Progenitor cell of endocrine pancreas (in vitro differentiated cells): Measurements from ENCODE around the genes KRTAP5-10 and KRTAP5-11.

GRCh38 chr11:70088755-70089099, 10.6 kb downstream of the ANO1 start:
- PRO-cap: no peak

GRCh38 chr11:70106069-70106881, 28.2 kb downstream of the ANO1 start:
- PRO-cap: no peak

DNA sequence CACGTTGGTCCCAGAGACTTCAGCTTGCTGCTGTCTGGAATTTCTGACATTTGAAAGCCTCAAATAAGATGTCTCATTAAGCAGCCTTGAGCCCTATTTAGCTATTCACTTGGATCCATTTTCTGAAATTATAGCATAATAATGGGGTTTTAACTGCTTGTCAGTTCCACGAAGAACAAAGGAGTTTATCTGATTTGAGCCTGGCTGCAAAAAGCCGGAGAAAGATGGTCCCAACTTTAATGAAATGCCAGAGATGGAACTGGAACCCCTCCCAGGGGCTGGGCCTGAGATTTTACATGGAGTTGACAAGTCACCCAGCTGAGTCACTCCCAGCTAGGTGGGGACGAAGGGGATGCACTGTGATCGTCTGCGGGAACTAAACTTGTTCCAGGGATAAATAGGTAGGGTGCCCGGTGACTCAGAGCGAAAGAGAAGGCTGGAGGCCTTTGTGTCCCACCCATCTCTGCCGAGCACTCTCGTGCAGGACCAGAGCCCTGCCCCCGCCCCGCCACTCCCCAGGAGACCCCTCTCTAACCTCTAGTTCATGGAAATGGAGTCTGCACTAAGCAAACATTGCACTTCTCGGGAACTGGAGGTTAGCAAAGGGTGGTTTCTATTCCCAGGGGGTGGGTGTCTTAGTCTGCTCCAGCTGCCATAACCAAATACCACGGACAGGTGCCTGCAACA, 60.9 kb upstream of the FADD start:
- PRO-cap: no peak

DNA sequence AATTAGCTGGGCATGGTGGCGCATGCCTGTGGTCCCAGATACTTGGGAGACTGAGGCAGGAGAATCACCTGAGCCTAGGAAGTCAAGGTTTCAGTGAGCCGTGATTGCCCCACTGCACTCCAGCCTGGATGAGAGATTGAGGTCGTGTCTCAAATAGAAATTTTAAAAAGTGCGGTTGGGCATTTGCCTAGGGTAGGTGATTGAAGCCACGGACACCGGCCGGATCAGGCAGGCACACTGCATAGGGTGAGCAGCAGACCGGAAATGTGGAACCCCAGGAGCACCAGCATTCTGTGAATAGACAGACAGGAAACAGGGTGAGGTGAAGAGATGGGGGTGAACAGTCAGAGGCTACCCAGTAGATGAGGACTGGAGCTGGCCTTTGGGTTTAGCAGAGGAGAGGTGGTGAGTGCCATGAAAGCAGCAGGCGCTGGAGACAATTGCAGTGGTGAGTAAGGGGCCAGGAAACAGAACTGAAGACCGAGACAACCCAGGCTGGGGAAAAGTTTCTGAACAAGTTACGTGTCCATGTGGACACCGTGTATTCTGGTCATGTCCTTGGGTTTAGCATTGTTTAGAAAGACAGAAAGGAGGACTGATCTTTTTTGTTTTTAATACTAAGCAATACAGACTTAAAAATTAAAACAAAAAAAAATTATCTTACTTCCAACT, 43.5 kb downstream of the PPFIA1 start:
- PRO-cap: no peak

DNA sequence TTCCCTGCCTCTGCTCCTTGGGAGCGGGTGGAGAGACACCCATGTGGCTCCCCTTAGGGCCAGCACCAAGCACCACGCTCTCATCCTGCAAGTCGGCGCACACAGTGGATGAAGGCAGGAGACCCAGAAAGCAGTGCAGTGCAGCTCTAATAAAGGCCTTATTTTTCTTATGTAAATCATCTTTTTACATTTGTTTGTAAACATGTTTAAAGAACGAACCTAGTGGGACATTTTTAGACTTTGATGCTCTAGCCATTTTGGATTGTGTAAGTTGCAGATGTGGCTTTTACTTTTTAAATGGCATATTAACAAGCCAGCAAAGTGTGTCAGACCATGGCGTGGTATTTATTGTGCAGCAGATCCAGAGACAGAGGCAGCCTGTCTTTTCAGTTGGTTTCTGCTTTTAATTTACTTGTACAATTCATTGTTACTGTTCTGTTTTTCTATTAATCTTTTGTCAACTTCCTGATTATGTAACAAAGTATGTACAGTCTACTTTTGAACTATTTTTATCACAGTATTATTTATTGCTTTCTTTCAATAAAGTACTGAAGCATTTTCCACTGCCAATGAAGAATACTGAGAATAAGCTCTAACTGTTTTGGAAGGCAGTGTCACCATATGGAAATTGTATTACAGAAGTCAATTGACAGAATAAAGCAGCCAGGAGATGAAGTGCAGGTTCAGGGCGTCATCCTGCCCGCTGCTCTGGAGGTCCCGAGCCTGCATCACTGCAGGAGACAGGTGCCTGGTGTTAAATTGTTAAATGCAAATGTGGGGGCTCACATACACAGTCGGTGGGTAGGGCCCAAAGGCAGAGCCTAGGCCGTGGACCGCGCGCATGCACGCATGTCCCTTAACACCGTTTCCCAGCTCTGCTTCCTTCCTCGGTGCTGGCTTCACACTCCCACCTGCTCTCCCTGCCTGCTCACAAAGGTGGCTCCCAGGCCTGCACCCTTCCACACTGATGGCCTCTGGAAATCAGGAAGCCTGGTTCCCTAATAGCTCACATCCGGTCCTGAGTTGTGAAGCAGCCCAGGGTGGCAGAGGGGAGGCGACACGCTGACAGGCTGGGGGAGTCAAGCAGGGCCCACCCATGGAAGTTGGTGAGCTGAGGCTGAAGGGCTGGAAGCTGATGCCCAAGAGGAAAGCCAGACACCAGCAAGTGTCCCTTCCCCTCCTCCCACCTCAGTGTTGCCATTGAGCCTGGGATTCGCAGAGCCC, 14.1 kb upstream of the CTTN start:
- PRO-cap: no peak

- PRO-cap: no peak
Observed at GRCh38 chr11:70399205-70400302, 1.2 kb downstream of the CTTN start.

DNA sequence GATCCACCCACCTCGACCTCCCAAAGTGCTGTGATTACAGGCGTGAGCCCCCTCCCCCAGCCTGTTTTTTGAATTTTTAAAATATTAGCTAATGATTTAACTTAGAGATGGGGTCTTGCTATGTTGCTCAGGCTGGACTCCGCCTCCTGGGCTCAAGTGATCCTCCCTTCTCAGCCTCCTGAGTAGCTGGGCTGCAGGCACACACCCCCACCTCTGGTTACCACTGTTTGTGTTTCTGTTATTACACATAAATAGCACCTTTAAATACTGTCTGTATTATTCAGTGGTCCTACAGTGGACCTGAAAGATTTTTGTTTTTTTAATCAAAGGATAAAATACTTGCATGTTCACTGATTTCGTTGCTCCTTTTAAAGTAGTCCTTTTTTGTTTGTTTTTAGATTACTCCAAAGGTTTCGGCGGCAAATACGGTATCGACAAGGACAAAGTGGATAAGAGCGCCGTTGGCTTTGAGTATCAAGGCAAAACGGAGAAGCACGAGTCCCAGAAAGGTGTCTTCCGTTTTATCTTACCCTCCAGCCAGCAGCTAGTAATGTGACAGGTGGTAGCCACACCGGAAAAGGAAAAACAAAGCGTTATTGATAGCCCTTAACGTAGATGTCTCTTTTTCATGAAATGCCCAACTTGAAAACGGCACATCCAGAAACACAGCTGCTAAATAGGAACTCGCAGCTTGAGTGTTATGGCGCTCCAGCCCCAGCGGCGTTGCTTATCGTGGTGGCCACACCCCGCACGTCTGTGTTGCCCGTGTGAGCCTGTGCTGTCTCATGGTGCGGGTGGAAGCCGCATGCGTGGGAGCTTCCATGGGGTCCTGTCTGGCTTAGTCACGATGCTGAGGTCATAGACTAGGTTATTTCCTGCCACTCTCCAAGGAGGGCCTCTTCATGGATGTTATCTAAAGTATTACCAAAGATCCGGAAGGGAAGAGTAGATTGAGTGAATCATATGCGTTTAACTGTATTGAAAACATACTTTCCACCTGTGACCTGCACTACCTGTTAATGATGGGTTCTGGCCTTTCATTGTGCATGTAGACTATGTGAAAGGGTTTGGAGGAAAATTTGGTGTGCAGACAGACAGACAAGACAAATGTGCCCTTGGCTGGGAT, 21.4 kb downstream of the CTTN start:
- PRO-cap: no peak

GRCh38 chr11:70501116-70502121, 103.1 kb downstream of the CTTN start:
- PRO-cap: no peak

DNA sequence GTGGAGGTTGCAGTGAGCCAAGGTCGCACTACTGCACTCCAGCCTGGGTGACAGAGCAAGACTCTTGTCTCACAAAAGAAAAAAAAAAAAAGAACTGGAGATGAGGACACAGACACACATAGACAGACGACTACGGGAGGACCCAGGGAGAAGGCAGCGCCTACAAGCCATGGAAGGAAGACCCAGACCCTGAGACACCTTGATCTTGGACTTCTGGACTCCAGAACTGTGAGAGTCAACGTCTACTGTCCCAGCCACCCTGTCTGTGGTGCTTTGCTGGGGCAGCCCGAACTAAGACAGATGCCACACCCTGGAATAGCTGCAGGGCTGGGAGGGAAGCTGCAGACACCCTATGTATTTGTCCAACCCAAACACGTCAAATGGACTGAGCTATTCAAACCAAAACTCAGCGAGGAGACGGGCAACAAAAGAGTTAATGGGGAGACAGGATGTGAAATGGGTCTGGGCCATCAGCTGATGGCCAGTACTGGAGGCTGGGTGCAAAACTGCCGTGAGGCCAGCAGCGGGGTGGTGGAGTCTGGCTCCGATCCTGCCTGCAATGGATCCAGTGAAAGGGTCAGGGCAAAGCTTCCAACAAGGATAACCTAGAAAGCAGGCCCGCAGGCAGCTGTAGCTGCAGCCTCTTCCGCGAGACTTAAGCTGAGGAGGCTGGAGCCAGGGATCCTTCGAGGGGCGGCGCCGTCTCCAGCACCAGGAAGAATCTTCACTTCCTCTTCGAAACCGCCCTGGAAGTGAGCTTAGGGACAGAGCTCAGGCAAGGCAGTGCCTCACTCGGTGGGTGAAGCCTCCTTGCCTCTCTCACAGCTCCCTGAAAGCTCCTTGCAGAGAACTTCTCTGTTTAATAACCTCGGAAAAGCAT, 169.5 kb downstream of the CTTN start:
- PRO-cap: no peak

DNA sequence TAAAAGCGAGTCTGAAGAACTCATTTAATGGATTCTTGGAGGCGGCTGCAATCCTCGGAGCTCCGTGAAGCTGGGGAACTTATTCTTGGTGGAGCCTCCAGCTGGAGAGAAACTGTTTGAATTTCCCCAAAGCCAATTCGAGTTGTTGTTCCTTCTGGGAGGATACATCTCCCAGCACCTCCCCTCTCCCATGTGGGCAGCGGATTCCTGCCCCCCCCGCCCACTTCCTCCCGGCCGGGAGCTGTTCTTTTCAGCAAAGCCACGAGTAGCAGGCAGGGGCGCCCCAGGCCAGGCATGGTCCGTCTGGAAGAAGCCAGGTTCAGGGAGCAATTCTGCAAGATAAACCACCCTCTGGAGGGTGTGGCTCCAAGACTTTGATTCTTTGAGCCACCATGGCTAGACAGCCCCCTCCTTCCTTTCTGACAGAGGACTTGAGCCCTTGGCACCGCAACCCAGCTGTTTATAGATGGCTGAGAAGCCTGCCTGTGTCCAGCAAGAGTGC, 170.2 kb downstream of the CTTN start:
- PRO-cap: no peak

- PRO-cap: no peak
Observed at GRCh38 chr11:70713871-70714146, 315.5 kb downstream of the CTTN start.

GRCh38 chr11:70826326-70827189, 425.8 kb downstream of the SHANK2 start:
- PRO-cap: no peak

GRCh38 chr11:71213284-71213686, 39.1 kb downstream of the SHANK2 start:
- PRO-cap: no peak

- PRO-cap: no peak
Observed at GRCh38 chr11:71255153-71255851, 2.9 kb upstream of the SHANK2 start.

DNA sequence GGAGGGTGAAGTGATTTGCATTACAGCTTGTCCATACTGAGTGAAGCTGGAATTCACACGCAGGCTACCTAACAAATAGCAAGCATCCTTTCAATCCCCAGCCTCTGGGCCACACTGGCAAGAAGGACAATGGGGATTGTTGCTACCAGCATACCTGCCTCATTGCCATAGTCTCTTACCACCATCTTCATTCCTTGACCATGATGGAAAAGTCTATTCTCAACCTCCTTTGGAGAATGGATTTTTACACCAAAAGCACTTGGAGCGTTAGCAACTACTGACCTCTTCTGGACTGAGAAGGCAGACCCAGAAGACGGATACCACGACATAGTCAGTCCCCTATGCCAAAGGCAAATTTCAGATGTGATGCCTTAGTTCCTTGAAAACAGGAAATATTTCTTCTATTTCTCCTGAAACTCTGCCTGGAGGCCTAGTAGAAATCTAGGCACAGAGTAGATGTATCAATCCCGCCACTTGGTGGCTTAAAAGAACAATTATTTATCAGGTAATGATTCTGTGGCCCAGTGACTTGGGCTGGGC, 75.5 kb downstream of the DHCR7 start:
- PRO-cap: no peak

GRCh38 chr11:71565407-71565839, at the start of gene KRTAP5-10:
Gene KRTAP5-10 (plus strand): TSS chr11:71565563.
- PRO-cap: no peak

DNA sequence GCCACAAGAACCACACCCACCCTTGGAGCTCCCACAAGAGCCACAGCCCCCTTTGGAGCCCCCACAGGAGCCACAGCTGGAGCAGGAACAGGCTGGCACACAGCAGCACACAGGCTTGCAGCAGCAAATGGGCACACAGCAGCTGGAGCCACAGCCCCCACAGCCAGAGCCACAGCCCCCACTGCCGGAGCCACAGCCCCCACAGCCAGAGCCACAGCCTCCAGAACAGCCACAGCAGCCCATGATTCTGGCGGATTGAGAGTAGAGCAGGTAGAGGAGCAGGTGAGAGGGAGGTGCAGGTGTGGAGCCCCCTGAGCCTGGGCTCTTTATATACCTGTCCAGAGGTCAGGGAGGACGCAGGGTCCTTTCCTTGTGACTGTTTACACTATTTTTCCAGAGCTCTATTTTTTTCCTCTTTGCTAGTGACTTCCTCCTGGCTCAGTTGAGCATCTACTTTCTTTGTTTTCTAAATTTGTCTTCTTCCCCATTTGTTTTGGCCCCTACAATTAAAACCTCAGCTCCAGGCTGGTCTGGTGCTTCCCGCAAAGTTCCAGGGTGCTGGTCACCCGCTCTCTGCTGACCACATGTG, at the start of gene KRTAP5-11:
Gene KRTAP5-11 (minus strand): TSS at position 281 of the 589 bp plus-strand sequence.
- PRO-cap: no peak

- PRO-cap: no peak
Observed at GRCh38 chr11:71996997-71997540, 1.6 kb upstream of the IL18BP start.

DNA sequence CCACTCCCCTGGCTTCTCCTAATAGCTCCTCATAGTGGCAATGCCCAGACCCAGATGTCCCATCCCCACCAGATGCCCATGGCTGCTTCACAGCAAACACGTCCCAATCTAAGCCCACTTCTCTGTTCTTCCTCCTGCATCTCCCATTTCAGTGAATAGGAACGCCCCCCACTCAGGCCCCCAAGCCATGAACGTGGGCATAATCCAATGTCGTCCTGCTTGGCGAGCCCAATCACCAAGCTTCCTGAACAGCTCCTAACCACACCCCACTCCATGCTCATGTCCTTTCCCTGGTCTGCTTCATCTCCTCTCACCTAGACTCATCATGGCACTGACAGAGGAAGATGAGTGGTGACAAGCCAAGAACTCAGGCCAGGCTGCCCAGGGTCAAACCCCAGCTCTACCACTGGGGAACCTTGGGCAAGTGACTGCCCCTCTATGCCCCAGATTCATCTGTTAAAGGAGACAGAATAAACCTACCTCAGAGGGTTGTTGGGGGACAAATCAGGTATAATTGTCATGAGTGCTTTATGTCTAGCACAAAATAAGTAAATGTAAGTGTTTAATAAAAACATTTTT, 9.0 kb downstream of the IL18BP start:
- PRO-cap: no peak

DNA sequence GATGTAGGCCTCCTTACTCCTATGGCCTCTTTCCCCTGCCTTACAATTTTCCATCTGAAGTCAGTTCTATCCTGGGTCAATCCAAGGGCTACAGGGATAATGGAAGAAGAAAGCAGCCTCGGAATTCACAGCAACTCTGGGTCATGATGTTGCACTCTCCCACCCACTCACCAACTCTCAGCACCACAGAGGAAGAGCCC, 24.4 kb downstream of the IL18BP start:
- PRO-cap: no peak